ENCODE data around the genes MYBPC2 and CD33.

GRCh38 chr19:49932144-49932997 is 3.1 kb upstream of the NUP62 start:
- RRBS = no CpG with 5 or more reads among the region's 27 CpGs

DNA sequence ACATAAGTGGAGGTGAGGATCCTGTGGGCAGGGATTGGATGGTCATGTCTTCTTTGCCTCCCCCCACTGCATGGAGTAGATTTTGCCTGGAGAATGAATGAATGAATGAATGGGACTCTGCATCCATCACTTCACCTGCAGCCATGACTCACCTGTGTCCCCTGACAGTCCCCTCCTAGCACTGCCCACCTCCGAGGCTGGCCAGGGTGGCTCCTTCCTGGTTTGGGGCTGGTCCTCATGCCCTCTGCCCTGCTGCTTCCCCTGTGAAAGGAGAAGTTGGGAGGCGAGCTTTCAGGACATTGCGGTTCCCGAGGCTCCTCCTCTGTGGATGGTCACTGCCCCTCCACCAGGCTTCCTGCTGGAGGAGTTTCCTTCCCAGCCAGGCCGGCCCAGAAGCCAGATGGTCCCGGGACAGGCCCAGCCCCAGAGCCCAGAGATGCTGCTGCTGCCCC is 8.3 kb upstream of the SIGLEC11 start:
- RRBS = no CpG with 5 or more reads among the region's 6 CpGs

- RRBS = no CpG with 5 or more reads among the region's 3 CpGs
Measured at GRCh38 chr19:50027210-50027697, 1.4 kb downstream of the ZNF473 start.

DNA sequence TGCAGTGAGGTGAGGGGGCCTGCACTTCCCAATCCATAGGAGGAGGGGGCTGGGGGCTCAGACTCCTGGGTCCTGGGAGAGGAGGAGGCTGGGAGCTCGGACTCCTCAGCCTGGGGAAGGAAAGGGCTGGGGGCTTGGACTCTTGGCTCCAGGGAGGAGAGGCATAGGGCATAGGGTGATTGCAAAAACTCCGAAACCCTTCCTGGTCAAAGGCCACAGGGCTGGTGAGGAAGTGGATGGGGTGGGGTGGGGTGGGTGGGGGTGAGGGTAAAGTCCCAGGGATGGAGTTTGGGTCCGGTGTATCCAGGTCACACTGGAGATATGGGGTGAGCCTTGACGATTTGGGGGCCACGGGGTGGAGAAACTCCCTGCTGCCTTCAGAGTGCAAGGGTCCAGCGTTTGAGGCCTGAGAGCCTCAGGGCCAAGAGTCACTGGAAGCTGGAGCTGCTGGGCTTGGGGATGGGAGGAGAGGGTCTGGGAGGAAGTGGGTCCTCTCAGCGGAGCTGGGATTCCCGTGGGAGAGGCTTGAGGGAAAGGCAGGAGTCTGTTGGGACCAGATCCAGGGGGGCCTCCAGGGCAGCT is 2.8 kb downstream of the MYH14 start:
- RRBS = no CpG with 5 or more reads among the region's 8 CpGs

DNA sequence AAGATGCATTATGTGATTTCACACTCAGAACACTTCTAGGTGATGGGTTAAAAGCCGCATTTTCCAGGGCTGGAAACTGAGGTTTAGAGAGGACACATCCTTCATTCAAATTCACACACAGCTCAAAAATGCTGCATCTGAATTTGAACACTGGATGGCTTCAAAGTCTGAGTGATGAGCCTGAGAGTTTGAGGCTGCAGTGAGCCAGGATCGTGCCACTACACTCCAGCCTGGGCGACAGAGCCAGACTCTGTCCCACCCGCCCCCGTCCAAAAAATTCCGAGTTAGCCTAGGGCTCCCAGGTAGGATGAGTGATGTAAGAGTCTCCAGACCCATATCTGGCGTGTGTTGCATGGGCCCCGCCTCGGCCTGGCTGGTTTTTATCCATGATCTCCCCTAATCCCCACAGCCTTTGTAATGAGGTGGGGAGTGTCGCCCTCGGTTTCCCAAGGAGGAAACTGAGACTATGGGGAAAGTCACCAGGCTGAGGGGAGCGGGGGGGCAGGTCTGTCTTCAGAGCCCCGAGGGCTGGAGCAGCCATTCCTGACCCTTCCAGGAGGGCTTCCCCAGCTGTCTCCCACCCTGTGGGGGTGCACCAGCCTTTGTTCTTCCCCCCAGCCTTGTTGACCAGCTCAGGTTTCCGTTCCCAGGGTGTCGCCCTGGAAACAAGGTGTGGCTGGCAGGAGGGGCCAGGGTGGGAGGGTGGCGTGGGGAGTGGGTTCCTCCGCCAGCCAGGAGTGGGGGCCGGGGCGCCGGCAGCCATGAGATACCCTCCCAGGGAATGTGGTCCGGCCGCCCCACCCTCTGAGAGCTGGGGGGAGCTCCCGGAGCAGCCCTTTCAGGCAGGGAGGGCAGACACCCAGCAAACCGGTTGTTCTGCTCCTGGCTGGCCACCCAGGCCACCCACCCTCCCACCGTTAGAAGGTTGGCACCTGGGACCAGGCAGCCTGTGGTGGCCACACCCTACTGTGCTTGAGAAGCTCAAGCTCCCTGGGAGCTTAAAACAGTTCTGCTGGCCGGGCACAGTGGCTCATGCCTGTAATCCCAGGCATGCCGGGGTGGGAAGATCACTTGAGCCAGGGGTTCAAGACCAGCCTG is 11.5 kb downstream of the MYH14 start:
- RRBS = 79% methylated on average over 4 of the region's 27 CpGs

DNA sequence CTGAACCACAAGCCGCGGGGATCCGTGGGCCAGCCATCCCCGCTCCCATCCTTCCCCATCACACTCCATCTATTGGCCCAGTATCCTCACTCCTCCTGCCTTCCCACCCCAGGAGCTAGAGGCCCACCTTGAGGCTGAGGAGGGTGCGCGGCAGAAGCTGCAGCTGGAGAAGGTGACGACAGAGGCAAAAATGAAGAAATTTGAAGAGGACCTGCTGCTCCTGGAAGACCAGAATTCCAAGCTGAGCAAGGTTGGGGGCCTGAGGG is 57.9 kb downstream of the KCNC3 start:
- RRBS = no CpG with 5 or more reads among the region's 7 CpGs

DNA sequence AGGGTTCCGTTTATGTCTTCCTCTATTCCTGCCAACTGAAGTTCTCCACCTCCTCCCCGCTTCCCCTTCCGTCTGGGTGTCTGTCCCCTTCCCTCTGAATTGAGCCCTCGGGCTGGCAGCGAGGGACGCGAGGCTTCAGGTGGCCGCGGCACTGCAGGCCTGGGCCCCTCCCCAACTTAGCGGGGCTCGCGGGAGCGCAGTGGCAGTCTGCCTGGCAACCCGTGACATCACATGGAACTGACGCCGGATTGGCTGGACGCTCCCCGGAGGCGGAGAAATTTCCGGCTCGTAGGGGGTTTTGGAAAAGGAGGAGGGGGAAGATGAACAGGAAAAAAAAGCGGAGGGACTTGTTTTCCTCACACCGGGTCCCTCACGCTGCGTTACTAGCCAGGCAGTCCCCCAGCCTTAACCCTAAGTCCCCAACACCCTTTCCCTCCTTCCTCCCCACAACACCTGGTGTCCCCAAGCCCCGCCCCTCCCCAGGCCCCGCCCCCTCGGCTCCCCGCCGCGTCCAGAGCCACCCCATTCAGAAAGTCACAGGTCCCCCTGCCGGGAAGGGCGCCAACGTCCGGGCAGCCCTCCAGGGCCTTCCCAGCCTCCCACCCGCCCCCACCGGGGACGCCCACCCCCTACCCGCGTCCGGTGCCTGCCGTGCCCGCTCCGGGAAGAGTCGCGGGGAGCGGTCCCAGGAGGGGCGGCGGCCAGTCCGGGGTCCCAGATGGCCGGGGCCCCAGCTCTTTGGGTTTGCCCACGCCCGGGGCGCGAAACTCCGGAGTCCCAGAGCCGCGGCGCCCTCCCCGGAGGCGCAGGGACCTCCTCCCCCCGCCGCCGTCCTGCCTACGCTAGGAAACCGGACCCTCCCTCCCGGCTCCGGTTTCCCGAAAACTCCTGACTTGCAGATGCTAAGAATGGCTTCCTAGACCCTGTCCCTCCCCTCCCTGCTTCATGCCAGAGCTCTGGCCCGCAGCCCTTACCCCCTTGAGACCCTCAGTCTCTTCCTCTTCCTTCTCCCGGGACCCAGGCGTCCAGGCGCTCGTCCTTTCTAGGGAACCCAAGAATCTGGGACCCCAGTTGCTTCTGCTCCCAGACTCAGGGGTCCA is 802 bp upstream of the MYBPC2 start:
- RRBS = 3% methylated on average over 21 of the region's 74 CpGs

DNA sequence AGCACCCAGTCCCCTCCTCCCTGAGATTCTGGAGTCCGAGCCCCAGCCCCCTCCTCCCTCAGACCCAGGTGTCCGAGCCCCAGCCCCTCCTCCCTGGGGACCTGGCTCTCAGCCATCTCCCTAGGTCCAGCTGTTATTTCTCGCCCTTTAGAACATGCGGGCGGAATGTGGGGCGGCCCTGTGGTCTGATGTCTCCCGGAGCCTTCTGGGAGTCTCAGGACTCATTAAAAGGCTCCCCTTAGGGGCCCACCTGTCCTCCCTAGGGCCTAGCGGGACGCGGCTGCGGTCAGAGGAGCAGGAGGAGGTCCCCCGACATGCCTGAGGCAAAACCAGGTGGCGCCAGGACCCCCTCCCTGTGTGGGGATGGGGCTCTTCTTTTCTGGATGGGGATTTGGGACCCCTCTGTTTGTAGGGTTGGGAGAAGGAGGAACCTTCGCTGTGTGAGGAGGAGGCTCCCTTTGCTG is at the start of gene MYBPC2:
Gene MYBPC2 (plus strand): TSS at position 253 of the 464 bp plus-strand sequence.
- RRBS = no CpG with 5 or more reads among the region's 14 CpGs

- RRBS = no CpG with 5 or more reads among the region's 41 CpGs
Measured at GRCh38 chr19:50465776-50466881, 10.2 kb upstream of the EMC10 start.

DNA sequence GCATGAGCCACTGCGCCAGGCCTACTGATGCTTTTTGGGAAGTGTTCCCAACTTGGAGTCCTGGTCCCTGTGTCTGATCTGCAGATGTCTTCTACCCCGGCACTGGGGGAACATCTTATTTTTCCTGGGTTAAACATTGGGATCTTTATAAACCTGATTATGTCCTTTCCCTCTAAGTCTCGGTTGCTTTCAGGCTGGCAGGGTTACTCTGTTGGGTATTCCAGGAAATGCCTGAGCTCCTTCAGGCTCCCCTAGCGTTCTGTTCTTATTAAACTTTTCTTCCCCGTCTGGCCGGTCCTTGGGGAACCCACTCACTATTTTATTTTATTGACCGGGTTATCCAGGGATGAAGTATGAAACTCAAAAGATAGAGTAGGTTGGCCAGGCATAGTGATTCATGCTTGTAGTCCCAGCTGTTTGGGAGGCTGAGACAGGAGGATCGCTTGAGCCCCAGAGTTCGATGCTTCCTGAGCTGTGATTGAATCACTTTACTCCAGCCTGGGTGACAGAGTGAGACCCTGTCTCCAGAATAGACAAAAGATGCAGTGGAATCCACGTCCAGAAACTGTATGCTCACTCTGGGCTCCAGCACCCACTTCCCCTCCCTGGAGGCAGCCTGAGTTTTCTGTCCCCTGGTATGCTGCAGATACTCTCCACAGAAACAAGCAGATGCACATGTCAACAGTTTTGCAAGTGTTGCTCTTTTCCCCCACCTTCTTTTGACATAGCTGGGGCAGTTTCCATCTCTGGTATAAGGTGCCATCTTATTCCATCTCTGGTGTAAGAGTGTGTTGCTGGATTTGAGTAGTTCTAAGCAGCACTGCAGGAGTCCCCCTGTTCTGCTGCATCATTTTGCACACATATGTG is 7.9 kb upstream of the GARIN5A start:
- RRBS = 100% methylated on average over 1 of the region's 10 CpGs

- RRBS = 3% methylated on average over 10 of the region's 90 CpGs
Measured at GRCh38 chr19:50724968-50726155, 2.2 kb downstream of the CLEC11A start.

DNA sequence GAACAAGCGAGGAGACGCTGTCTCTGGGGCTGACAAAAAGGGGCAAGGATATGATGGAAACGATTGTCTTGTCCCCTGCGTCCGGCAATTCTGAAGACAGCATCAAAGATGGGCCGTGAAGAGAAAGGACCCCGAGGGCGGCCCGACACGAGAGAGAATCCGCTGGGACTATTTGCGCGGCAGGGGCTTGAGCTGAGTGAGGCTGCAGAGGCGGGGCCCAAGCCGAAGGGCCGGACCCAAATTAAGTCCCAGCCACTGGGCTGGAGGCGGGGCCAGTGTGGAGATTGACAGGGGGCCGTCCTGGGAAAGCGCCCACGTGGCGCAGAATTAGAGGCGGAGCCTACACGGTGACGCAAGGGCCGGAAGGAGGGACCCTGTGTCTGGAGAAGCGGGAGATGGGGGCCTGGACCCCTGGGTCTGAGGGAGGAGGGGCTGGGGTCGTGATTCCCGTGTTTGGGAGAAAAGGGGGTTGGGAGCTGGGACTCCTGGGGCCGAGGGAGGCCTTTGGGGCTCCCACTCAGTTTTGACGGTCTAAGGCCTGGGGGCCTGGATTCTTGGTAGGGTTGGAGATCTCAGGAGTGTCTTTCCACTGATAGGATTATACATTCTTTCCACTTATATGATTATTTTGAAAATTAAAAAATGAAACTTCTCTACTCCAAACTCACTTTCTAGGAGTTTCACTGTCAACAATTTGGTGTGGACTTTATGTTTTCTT is 14.7 kb downstream of the ACP4 start:
- RRBS = no CpG with 5 or more reads among the region's 30 CpGs

DNA sequence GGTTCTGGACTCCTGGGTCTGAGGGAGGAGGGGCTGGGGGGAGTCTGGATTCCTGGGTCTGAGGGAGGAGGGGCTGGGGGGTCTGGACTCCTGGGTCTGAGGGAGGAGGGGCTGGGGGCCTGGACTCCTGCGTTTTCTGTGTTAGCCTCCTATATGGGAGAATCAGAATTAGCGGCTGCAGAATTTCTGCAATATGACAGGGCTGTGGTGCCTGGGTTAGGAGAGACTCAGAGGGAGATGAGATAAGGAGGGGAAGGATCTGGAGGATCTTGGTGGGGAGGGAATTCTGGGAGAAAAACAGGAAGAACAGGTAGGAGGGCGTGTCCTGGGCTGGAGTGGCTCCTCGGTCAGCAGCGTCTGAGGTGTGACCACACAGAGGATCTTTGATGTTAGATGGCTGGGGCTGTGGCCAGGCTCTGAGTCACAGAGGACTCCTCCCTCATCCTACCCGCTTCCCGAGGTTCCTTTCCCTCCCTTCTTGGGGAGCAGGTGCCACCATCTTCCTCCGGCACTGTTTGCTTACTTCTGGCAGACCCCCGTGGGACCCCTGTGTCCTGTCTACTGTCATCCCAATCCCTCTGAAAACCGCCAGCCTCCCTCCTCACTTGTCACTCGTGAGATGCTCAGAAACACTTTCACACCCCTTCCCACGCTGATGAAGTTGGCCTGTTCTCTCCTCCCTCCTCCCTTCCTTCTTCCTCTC is 6.4 kb upstream of the KLK6 start:
- RRBS = no CpG with 5 or more reads among the region's 12 CpGs

DNA sequence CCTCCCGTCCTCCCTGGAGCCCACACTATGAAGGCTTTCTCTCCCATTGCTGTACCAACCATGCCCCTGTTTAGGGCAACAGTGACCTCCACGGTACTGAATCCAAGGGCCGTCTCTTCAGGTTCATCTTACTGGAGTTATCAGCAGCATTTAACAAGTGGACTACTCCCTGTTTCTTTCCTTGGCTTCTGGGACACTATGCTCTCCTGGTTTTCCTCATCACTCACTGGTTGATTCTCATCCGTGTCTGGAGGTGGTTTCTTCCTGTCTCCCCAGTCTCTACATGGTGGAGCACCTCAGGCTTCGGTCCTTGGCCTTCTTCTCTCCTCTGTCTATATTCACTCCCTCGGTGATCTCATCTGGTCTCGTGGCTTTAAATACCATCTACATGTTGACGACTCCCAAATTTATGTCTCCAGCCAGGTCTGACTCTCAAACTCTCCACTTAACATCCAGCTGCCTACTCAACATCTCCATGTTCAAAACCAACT is 4.3 kb upstream of the KLK13 start:
- RRBS = no CpG with 5 or more reads among the region's 8 CpGs

DNA sequence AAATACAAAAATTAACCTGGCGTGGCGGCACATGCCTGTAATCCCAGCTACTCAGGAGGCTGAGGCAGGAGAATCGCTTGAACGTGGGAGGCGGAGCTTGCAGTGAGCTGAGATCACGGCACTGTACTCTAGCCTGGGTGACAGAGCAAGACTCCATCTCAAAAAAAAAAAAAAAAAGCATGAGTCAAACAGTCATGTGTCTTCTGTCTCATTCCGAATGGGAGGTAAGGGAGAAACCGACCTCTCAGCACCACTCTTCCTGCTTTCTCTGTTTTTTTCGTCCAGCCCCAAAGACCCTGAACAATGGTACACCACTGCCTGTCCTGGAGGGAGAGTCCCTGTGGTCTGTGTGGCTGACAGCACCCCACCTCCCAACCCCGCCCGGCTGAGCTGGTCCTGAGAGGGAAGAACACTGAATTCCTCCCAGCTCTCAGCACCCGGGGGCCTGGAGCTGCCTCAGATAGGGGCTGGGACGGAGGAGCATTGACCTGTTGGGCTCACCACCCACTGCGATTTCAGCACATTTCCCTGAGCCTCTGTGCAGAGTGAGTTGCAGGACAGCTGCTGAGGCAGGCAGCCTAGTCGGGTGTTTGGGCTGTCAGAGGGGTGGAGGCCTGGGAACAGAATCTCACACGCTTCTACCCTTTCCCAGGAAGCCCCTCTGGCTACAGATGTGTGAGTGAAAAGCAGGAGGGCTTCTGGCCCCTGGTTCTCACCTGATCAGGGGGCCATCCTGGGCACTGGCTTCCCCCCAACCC is 2.1 kb upstream of the SIGLEC9 start:
- RRBS = 61% methylated on average over 2 of the region's 16 CpGs

- RRBS = no CpG with 5 or more reads among the region's 24 CpGs
Measured at GRCh38 chr19:51131787-51132772, 7.4 kb downstream of the SIGLEC9 start.

GRCh38 chr19:51224648-51225220 is at the start of gene CD33:
Gene CD33, plus strand, starts transcription at chr19:51225080.
- RRBS = no CpG with 5 or more reads among the region's 10 CpGs

DNA sequence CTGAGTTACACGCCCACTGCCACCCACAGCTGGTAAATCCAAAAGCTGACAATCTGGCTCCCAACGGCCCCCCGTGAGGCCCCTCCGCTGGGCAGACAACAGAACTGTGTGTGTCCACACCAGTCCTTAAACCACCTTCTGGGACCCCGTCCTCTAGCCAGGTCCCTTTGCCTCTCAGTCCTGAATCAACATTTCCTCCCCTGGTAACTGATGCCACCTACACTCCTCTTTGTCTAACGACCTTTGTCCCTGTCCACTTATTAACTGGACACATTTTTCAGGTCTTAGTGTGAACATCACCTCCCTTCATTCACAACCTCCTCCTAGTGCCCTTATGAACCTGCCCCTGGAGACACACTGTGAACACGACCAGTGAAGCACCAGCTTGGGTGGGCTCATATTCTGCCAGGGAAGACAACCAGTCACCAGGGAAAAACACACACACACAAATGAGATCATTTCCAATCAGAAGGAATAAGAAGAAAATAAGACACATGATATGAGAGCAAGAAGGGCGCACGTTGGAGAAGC is 5.6 kb upstream of the VSIG10L start:
- RRBS = no CpG with 5 or more reads among the region's 9 CpGs

- RRBS = no CpG with 5 or more reads among the region's 17 CpGs
Measured at GRCh38 chr19:51368256-51368587, 581 bp downstream of the CLDND2 start.

GRCh38 chr19:51461589-51462042 is 3.4 kb upstream of the SIGLEC8 start:
- RRBS = no CpG with 5 or more reads among the region's 7 CpGs

Measured in HCT116 (cell line).